Renal cortical epithelial cell (primary cell): ENCODE measurements around the genes S100A10, LCE5A, LCE2C and LCE1C.

- RRBS = no CpG with 5 or more reads among the region's 7 CpGs
Measured at GRCh38 chr1:151309869-151310425, 17.3 kb downstream of the PI4KB start.

GRCh38 chr1:151370107-151370601, 2.4 kb downstream of the SELENBP1 start:
- RRBS = no CpG with 5 or more reads among the region's 6 CpGs

GRCh38 chr1:151401022-151401709, 1.8 kb downstream of the PSMB4 start:
- RRBS = no CpG with 5 or more reads among the region's 13 CpGs

GRCh38 chr1:151425197-151425604, 25.8 kb downstream of the PSMB4 start:
- RRBS = no CpG with 5 or more reads among the region's 4 CpGs

- RRBS = no CpG with 5 or more reads among the region's 110 CpGs
Measured at GRCh38 chr1:151458183-151459023, 891 bp downstream of the POGZ start.

GRCh38 chr1:151472701-151473889, 13.8 kb upstream of the POGZ start:
- RRBS = no CpG with 5 or more reads among the region's 38 CpGs

- RRBS = no CpG with 5 or more reads among the region's 3 CpGs
Measured at GRCh38 chr1:151514598-151514929, 3.4 kb downstream of the CGN start.

DNA sequence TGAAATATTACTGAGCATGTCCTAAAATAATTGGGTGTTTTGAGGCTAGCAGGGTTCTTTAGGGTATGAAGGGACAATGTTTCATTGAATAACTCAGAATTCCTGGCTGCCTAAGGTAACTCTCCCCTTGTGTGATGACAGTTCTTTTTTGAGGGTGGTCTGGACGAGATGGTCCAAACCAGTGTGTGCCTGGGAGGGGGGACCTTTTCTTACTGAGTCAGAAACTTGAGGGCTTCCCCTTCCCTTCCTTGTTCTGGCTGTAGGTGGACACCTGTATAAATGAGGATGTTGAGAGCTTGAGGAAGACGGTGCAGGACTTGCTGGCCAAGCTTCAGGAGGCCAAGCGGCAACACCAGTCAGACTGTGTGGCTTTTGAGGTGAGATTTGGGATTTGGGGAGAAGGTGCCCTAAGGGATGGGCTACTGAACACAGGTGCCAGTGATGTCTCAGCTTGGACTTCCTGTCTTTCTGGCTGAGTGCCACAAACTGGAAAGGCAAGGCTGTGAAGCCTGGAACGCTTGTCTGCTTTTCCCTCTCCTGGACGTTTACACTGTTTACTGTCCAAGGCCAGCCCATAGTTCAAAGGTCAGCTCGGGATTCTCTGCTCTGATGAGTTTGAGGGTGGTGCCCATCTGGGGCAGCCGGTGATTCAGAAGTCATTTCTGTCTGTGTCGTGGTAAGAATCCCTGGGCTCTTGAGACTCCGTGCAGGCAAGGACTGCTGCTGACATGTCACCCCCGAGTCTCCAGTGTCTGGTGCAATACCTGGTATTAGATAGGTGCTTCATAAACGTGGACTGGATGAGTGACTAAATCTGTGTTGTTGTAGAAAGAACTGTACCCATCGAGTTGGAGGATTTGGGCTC, 29.5 kb downstream of the TUFT1 start:
- RRBS = no CpG with 5 or more reads among the region's 12 CpGs

DNA sequence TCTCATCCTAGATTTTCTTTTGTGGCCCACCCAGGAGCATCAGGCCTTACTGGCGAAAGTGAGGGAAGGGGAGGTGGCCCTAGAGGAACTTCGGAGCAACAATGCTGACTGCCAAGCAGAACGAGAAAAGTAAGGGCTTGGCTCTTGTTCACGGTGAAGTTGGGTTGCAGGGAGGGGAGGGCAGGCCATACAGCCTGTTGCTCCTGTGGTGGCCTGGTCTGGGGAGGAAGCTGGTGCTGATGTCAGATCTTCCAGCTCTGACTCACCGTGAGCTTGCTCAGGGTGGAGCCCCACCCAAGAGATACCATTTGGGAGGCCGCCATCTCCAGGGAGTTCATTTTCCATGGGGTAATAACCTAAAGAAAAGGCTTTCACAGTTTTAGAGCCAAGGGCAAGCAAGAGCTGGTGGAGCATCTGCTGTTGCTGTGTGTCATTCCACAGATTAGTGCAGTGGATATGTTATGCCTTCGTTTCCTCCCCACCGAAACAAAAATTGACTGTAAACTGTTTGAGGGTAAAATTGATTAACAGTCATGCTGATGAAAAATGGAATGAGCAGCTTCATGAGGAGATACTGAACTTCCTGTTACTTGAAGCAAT, 34.9 kb downstream of the TUFT1 start:
- RRBS = no CpG with 5 or more reads among the region's 8 CpGs

DNA sequence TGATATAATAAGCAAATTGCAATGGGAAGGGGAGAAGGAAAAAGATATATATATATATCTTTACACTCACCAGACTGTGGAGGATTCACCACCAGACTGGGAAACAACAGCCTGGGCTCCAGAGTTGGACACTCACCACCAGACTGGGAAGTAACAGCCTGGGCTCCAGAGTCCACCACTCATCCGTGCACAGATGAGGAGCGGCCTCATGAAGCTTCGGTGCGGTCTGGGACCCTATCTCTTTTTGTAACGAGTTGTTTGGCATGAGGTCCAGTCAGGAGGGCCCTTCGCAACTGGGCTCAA, 40.3 kb downstream of the S100A10 start:
- RRBS = no CpG with 5 or more reads among the region's 6 CpGs

DNA sequence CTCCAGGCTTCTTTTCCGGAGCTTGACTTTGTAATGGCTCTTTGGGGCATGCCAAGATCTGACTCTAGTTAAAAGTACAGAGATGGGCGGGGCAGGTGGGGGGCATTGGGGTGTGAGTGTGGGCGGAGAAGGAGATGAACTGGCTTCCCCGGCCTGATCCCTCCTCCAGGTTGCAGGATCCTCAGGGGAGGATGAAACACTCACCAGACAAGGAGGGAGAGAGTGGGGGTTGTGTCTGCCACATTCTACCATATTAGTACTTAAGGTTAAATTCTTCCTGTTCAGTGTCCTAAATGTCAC, 23.0 kb downstream of the S100A10 start:
- RRBS = no CpG with 5 or more reads among the region's 4 CpGs

DNA sequence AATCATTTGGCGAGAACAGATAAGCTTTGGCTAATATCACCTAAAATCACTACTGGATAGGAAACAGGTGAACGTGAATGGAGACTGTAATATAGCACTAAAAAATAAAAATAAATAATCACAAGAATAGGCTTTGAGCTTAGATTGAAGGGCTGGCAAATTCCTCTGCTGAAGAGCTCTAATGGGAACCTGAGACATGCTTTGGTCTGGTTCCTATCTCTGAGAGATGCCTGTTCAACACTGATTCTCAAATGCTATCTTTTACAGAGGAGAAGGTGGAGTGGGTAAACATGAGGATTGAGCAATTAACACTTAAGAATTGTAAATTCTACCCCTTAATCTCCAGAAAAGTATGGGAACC, 5.5 kb downstream of the S100A10 start:
- RRBS = no CpG with 5 or more reads among the region's 2 CpGs

DNA sequence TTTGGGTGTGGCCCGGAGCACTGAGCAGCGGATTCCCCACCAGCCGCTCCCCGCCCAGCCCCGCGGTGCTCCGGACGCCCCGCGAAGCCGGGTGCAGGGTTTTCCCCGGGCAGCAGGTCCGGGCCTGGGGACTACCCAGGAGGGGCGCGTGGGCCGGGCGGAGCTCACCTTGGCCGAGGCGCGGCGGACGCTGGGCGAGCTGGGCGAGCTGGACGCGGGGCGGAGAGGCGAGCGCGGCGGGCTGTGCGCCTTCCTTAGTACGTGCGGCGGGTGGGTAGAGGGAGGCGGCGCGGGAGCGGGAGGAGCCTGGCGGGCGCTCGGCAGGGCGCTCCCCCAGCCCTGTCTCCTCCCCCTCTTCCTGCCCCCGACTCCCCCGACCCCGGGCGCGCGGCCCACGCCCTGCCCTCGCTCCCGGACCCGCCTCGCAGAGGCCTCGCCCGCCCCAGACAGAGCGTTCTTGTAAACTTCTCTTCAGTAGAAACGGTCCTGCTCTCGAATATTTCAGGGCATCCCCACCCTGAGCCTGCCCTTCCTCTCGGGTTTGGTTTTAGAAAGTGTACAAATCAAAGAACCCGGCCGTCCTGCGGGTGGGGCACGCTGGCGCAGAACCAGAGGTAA, at the start of gene S100A10:
TSS of gene S100A10 (minus strand) at position 276 of the 618 bp plus-strand sequence.
- RRBS = 2% methylated on average over 12 of the region's 65 CpGs

GRCh38 chr1:152399246-152399789, 14.7 kb downstream of the CRNN start:
- RRBS = no CpG with 5 or more reads among the region's 5 CpGs

DNA sequence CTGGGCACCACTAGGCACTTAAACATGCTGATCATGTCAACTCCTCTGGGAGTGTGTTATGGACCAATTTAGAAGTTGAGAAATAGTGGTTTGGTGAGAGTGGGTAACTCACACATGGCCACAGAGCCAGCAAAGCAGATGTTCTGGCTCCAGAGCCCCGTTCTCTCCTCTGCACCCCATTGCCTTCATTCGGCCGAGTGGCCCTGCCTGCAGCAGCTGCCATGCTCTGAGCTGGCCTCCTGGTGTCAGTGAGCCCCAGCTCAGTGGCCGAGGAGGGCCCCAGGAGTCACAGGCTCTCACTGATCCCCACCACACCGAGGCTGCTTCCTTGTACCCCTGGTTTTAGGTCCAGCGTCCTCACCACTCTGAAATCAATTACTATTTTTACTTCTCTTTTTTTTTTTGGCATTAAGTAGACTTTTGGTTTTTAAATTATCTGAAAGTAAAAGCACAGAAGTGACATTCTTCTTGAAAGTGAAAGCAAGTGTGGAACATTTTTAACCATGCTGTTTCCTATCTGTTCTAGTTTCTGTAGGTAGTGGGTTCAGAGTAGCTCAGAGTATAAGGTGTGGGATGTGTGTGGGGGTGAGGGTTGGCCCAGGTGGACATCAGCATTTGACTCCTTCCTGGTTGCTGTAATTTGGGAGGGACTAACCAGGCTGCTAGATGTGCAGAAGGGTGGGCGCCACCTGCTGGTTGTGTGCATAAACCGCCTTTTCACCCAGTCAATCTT, 45.9 kb upstream of the CRNN start:
- RRBS = no CpG with 5 or more reads among the region's 8 CpGs

GRCh38 chr1:152510639-152511057, at the start of gene LCE5A:
Gene LCE5A, plus strand, starts transcription at chr1:152510803.
- RRBS = no CpG with 5 or more reads among the region's 3 CpGs

DNA sequence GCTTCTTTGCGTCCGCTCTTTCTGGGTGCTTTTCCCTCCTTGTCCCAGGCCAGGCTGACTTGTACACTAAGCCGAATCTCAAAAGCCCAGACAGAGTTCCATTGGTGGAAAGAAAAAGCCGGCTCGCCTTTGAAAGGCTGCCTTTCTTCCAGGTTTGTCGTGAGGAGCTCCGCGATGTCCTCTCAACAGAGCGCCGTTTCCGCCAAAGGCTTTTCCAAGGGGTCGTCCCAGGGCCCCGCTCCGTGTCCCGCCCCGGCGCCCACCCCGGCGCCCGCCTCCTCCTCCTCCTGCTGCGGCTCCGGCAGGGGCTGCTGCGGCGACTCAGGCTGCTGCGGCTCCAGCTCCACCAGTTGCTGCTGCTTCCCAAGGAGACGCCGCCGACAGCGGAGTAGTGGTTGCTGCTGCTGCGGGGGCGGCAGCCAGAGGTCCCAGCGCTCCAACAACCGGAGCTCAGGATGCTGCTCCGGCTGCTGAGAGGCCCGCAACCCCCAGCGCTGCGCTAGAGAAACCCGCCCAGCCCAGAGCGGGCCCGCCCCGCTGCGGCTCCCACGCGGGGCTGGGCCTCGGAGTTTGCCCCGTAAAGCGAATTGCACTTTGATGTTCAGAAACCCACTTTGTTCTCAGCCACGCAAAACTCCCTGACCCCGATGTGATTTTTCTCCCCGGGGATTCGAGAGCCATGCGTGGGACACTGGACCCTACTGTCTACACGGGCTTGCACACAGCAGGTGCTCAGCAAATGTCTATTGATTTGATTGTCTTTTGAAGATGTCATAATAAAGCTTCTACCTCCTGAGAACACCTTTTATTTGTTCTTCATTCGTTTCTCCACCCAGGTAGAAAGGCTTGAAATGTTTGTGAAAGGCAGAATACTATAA, 1.2 kb downstream of the CRCT1 start:
- RRBS = no CpG with 5 or more reads among the region's 54 CpGs

- RRBS = no CpG with 5 or more reads among the region's 5 CpGs
Measured at GRCh38 chr1:152674994-152675551, at the start of gene LCE2C. Gene LCE2C, plus strand, starts transcription at chr1:152675279.

GRCh38 chr1:152806475-152806802, at the start of gene LCE1C:
Gene LCE1C, minus strand, starts transcription at chr1:152806651.
- RRBS = no CpG with 5 or more reads among the region's 2 CpGs